Smooth muscle cell (in vitro differentiated cells): ENCODE data around the genes TAL1 and ELAVL4.

GRCh38 chr1:46658251-46658947 lies 9.8 kb downstream of the ATPAF1 start:
- RAMPAGE, long total RNA: no peak

- RAMPAGE, long total RNA: no peak
Measured at GRCh38 chr1:46802096-46802575, 3.3 kb downstream of the CYP4B1 start.

DNA sequence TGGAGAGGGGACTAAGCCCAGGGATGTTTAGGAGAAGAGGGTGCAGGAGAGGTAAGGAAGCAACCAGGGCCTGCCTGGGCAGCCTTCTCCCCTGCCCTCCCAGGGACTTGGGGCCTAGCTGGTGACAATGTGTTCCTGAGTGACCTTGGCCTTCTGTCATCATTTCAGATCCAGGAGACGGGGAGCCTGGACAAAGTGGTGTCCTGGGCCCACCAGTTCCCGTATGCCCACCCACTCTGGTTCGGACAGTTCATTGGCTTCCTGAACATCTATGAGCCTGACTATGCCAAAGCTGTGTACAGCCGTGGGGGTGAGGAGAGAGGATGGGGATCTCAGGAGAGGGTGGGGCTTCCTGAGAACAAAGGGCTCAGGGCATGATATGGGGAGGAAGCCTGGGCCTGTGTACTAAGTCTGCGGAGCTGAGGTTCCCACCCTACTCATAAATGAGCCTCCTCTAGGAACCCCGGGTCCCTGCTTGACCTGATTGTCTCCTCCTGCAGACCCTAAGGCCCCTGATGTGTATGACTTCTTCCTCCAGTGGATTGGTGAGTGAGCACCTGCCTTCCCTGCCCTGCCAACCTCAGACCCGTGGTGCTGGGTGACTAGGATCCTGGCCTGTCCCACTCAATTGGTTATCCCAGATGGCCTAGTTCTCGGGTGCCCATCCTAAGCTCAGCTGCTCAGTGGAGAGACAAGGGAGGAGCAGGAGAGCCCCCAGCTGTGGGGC lies 12.0 kb downstream of the CYP4B1 start:
- RAMPAGE, long total RNA: no peak

GRCh38 chr1:47139051-47139320 lies 1.7 kb downstream of the CYP4A22 start:
- RAMPAGE, long total RNA: no peak

DNA sequence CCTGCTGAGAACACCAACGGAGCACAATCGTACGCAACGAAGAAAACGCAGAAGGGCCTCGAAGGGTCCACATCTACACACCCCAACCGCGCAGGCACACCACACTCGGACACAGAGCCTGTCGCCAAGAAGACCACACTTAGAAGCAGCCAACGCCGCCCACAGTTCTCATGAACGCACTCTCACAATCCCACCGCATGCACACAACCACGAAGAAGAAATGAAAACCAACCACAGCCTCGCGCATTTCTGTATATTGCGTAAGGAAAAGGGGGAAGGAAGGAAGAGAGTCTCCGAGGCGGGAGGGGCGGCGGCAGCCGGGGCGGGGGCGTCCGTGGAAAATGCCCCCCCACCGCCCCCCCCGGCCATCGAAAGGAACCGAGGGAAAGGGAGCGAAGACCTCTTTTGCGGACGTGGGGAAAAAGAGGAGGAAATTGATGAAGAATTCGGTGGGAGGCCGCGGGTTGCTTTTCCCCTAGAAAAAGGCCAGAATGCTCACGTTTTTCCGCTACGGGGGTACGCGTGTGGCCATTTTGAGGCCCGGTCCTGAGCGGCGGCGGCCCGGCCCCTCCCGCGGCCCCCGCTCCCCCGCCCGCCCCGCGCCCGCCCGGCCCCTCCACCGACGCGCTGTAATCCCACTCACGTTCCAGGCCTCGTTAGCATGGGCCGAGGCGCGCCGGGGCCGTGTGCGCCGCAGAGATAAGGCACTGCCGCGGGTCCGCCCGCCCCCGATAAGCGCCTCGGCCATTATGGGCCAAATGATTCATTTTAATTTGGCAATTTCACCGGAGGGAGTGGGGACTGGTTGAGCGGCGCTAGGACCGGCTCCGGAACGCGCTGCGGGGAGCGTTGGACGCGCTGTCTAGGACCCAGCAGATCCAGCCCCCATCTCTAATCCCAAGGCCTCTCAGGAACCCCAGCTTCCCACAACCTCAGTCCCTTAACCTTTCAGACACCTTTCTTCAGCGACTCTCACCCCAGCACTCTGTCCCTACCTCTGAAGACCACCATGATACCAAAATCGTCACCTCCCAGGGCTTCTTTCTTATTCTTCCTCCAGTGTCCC lies at the start of gene TAL1:
Gene TAL1 (minus strand): TSS at position 558 of the 1,066 bp plus-strand sequence.
- RAMPAGE, long total RNA: no peak

DNA sequence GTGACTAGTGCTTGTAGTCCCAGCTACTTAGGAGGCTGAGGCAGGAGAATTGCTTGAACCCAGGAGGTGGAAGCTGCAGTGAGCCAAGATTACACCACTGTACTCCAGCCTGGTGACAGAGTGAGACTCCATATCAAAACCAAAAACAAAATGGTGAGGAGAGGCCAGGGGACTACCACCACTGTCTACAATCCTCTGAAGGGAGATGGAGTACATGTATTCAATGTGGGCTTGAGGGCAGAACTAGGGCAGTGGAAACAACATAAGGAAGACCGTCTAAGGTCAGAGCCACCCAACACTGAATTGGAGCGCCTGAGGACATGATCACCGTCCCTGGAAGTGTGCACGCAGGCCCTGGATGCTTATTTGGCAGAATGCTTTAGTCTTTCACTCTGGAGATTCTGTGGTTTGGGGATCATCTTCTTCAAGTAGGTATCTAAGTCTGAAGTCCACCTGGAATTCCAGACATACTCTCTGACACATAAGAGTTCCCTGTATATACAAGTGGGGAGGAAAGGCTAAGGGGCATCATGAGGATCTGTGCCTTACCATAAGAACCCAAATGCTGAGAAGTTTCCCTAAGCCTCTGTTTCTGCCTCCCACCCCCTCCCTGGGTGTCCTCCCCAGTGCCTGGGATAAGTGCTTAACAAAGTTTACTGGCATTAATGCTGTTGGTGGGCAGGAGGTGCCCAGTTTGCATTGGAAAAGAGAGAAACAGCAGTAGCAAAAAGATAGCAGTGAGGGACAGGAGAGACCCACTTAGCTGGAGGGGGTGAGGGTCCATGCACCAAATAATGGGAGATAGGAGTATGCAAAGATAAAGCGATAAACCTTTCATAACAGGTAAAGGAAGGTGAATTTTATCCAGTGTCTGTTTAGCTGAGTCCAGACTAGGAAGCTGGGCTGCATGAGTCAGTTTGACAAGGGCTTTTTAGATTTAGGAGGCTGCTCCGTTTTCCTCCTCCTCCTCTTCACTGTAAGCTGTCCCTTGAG lies 28.6 kb upstream of the FOXE3 start:
- RAMPAGE, long total RNA: no peak

- RAMPAGE, long total RNA: no peak
Measured at GRCh38 chr1:47482134-47482333, 44.2 kb downstream of the FOXD2 start.

- RAMPAGE, long total RNA: no peak
Measured at GRCh38 chr1:47913126-47913717, 84.0 kb downstream of the TRABD2B start.

DNA sequence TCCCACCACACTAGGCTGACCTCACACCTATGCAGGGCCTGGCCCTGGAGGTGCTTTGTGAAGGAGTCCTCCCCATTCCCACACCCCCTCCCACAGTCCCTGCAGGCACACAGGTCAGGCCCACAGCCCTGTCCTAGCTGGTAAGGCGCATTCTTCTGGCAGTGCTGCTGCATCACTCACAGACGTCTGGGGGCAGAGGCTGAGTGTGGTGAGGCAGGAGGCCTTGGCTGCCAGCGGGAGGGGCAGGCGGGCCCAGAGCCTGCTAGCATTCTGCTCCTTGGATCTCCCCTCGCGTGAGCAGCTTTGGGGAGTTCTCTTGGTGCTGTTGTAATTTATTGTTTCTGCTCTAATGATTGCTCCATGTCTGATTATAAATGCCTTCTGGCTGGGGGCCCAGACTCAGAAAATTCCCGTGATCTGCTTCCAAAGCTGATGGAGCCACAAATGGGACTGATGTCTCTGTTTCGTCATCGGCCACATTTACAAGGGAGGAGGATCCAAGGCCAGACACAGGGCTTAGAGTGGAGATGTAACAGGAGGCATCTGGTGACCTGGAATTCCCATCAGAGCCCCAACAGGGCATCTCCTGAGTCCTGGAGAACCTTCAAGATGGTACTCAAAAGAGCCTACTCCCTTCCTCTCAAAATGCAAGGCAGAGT lies 62.8 kb downstream of the TRABD2B start:
- RAMPAGE, long total RNA: no peak

- RAMPAGE, long total RNA: no peak
Measured at GRCh38 chr1:48214222-48215196, 8.0 kb upstream of the SLC5A9 start.

DNA sequence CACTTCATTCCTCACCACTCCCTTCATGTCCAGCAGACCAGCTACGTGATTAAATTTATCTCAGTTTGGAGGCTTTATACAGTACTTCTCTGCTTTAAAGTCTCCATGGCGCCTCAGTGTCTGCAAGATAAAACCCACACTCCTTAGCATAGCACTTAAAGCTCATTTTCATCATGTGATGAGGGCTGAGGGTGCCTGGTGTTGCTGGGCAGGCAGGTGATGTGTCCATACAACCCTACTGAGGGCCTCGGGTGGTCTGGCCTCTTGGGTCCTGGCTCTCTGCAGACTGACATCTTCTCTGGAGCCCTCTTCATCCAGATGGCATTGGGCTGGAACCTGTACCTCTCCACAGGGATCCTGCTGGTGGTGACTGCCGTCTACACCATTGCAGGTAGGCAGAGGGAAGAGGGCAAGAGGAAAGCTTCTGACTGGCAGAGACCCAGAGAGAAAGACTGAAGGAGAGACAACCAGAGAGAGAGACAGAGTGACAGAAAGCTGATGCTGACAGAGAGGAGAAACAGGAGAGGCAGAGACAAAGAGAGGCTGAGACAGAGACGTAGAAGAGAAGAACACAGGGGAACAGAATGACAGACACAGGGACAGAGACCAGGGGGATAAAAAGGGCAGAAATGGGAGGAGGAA lies 7.9 kb downstream of the SLC5A9 start:
- RAMPAGE, long total RNA: no peak

DNA sequence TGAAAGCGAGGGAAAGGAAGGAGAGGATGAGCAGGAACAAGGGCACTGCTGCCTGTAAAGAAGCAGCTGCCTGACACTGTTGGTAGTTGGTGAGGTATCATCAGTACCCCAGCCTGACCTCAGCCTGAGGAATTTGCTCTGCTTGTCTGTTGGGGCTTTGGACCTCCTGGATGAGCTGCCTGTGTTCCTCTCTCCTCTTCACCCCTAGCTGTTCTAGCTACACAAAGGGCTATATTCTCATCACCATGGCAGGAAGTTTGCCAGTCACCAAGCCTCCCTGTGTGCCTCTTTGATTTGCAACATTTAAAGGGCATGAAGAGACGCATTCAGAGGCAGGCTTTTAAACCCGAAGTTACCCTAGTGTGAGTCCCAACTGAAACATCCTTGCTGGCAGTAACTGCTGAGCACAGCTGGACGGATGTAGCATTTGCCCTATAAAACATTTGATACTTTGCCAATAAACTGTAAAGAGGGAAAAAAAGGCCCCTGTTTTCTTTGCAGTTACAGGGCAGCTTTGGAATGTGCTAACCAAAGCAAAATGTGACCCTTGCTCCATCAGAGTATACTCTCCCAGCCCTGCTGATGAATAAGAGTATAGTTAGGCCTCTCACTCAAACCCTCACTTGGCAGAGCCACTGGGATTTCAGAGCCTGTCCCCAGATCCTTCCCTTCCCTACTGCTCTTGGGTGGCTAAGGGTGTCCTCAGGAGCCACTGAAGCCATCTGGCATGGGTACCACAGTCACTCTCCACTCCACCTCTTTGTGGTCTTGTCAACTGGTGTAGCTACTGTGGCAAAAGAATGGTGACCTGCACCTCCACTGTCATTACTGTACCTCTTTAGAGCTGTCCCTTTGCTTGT lies 22.3 kb upstream of the SPATA6 start:
- RAMPAGE, long total RNA: no peak

DNA sequence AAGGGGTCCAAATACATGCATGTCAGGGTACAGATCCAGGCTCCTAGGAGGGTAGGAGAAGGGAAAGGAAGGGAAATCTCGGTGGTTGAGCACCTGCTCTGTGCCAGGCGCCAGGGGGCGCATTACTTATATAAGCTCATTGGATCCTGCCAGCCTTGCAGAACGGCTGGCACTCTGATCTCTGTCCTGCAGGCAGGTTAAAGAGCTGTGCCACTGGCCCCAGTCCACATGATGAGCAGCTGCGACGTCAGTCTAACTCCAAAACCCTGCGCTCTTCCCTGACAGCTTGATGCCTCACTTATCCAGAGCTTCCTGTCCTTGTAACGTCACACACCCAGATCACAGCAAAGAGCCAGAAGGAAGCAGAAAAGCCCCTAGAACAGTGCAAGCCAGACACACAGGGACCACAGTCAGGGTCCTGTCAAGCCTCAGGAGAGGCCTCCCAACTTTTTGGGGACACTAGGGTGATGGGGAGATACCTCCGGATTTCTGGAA lies 99.2 kb downstream of the BEND5 start:
- RAMPAGE, long total RNA: no peak

DNA sequence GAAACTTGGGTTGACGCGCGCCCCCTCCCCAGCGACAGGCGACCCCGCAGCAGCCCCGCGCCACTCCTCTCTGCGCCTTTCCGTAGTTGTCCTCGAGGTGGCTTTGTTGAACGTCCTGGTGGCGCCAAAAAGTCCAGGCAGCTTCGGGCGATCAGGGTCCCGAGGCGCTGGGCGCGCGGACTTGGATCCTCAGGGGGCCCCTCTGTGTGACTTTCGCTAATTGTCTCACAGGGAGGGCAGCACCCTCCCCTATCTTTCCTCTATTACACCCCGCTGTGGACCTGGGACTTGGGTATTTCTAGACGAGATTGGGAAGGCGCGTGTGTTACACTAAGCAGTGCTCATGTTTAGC lies 24.7 kb upstream of the AGBL4 start:
- RAMPAGE, long total RNA: no peak

DNA sequence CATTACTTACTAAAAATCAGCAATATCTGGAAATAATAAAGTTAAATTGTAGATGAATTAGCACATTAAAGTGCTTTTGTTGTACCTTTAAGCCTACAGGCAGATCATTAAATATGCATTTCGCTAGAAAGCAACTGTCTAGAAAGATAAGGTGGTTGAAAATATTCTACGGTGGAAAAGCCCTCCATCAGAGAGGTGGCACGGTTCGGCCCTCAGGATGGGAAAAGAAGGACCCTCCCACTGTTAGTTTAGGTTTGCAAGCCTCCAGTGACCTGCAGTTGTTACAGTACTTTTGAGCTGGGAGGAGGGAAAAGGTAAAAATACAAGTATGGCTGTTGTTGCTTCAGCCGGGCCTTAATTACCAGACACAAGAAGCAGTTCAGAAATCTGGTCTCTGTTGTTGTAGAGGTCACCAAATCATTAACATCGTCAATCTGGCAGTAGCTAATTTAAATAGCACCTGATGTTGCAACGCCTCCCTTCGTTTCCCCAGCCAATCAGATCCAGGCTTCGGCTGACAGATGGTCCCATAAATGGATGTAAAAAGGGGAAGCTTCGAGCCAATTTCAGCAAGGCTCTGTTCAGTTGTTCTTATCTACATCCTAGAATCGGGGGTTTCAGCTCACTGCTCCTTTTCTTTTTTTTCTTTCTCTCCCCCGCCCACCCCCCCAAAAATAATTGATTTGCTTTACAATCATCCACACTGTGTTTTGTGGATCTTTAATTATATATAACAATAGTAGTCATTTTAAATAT lies at the start of gene ELAVL4:
Gene ELAVL4 (plus strand): TSS at position 558 of the 756 bp plus-strand sequence.
- RAMPAGE, long total RNA: no peak

- RAMPAGE, long total RNA: no peak
Measured at GRCh38 chr1:50821855-50822294, 138.2 kb downstream of the FAF1 start.

DNA sequence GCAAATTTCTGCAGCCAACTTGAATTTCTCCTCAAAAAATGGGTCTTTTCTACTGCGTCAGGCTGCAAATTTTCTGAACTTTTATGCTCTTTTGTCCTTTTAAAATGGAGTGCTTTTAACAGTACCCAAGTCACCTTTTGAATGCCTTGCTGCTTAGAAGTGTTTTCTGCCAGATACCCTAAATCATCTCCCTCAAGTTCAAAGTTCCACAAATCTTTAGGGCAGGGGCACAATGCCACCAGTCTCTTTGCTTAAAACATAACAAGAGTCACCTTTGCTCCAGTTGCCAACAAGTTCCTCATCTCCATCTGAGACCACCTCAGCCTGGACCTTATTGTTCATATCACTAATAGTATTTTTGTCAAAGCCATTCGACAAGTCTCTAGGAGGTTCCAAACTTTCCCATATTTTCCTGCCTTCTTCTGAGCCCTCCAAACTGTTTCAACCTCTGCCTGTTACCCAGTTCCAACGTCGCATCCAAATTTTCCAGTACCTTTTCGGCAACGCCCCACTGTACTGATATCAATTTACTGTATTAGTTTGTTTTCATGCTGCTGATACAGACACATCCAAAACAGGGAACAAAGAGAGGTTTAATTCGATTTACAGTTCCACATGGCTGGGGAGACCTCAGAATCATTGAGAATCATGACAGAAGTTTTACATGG lies 26.8 kb downstream of the FAF1 start:
- RAMPAGE, long total RNA: no peak

DNA sequence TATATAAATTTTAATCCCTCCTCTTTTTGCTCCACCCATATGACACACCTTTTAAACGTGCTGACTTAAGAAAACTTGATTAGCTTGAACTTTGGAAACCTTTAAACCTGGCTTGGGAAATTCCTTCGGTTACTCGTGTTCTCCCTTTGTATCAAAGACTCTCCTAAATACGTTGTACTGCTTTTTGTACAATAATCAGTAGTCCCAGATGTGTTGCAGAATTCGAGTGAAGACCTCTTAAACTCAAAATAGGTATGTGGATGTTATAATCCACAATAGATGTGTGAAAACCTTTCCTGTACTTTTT lies 1.3 kb downstream of the RNF11 start:
- RAMPAGE, long total RNA: no peak

- RAMPAGE, long total RNA: no peak
Measured at GRCh38 chr1:51250389-51250625, 14.2 kb downstream of the RNF11 start.

DNA sequence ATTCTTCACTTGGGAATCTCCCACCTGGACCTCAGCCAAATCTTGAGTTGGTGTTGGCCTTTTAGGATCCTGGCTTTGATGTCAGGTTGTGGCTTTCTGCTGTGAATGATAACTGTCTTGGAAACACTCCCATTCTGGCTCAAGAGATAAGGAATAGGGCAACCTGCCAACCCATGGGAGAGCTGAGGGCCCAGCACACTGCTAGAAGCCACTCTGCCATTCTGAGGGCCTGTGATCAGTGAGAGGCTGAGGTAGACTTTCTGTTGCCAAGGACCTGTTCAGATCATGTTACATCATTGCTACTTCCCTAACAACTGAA lies 45.9 kb downstream of the TTC39A start:
- RAMPAGE, long total RNA: no peak